Placental epithelial cell (primary cell): ENCODE measurements around the genes MYCL and ZFP69.

DNA sequence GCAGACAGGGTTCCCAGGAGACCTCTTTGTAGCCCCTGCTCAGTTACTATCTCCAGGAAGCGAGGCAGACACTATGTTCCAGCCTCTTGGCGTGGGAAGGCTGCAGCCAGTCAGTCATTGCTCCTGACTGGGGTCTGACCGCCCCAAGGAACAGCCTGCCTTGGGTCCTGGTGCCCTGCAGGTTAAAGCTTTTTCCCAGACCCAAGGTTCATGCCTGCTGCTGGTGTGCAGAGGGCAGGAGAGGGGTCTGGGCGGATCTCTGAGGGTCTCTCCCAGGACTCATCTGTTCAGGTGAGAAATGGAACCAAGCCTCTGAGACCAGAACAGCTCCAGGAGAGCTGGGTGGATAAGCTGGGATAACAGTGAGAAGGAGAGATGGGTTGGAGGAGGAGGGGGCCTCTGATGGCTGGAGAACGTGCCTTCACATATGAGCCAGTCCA is 13.4 kb downstream of the HEYL start:
- CAGE, long polyA plus RNA, result no peak

GRCh38 chr1:39683676-39684447 is 7.4 kb downstream of the HPCAL4 start:
- CAGE, long polyA plus RNA, result no peak

- CAGE, long polyA plus RNA, result no peak
Measured at GRCh38 chr1:39882474-39883392, 571 bp downstream of the TRIT1 start.

GRCh38 chr1:39901467-39902560 is at the start of gene MYCL:
MYCL (minus strand) TSS chr1:39901917.
- CAGE, long polyA plus RNA, result no peak

GRCh38 chr1:39928587-39929516 is 26.1 kb upstream of the MFSD2A start:
- CAGE, long polyA plus RNA, result no peak

DNA sequence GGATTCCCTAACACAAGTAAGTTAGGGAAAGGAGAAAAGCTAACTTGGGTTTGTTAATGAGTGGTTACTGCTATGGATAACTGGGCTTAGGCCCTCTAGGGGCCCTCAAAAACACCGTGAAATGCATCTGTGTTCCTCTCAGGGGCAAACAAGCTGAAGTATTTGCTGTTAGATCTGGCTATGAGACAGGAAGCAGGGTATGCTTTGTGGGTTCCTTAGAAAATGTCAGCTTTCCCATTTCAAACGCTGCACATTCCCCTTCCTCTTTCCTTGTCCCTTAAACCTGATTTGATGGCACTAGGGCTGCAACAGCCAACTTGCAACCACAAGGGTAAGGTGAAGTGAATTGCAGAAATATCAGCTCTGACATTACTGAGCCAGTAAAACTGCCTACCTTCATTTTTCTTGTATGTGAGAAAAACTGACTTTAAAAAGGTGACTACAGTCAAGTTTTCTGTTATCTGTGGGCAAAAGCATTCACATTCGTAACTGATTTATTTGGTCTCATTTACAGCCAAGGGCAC is 5.6 kb upstream of the CAP1 start:
- CAGE, long polyA plus RNA, result no peak

- CAGE, long polyA plus RNA, result no peak
Measured at GRCh38 chr1:40059907-40060405, 19.4 kb downstream of the CAP1 start.

- CAGE, long polyA plus RNA, result no peak
Measured at GRCh38 chr1:40352159-40352511, 21.4 kb upstream of the SMAP2 start.

DNA sequence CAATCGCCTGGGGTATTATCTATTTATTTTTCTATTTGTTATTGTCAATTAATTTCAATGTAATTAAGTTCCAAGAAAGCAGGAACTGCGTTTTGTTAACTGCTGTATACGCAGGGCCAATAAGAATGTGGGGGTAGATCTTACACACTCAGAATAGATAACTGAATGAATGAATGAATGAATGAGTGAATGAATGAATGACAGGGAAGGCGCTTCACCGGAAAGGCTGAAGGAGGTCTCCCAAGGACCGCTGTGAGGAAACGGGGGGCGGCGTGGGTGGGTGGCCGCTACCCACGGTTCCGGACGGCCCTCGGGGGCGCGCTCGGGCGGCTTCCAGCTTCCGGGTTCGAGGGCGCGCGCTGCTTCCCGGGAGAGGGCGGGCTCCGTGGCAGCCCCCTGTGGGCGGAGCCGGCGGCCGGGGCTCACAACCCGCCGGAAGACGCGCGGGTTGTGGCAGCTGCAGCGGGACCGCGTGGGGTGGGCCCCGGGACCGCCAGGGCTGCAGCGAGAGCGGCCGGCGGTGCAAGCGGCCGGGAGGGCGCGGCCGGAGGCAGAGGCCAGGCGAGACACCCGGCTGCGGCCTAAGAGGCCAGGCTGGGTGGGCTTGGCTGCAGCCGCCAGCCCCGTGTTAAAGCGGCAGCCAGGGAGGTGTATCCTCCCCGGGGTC is at the start of gene ZFP69:
ZFP69 (plus strand) TSS at position 426 of the 667 bp plus-strand sequence.
- CAGE, long polyA plus RNA, result no peak

- CAGE, long polyA plus RNA, result no peak
Measured at GRCh38 chr1:40477532-40478026, 489 bp downstream of the ZFP69 start.

GRCh38 chr1:40651117-40651851 is 14.2 kb downstream of the RIMS3 start:
- CAGE, long polyA plus RNA, result no peak

DNA sequence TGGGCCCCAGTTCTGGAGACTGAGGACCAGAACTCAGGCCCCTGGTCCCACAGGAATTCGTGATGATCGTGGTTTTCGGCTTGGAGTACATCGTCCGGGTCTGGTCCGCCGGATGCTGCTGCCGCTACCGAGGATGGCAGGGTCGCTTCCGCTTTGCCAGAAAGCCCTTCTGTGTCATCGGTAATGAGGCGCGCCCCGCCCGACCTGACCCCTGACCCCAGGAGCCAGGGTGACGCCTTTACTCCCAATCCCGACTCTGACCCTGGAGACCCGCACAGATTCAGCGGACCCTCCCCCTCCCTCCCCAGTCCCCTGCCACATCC is 34.5 kb downstream of the KCNQ4 start:
- CAGE, long polyA plus RNA, result no peak

GRCh38 chr1:40824793-40825501 is 37.2 kb downstream of the CITED4 start:
- CAGE, long polyA plus RNA, result no peak

GRCh38 chr1:40861589-40861978 is 579 bp downstream of the CITED4 start:
- CAGE, long polyA plus RNA, result no peak

DNA sequence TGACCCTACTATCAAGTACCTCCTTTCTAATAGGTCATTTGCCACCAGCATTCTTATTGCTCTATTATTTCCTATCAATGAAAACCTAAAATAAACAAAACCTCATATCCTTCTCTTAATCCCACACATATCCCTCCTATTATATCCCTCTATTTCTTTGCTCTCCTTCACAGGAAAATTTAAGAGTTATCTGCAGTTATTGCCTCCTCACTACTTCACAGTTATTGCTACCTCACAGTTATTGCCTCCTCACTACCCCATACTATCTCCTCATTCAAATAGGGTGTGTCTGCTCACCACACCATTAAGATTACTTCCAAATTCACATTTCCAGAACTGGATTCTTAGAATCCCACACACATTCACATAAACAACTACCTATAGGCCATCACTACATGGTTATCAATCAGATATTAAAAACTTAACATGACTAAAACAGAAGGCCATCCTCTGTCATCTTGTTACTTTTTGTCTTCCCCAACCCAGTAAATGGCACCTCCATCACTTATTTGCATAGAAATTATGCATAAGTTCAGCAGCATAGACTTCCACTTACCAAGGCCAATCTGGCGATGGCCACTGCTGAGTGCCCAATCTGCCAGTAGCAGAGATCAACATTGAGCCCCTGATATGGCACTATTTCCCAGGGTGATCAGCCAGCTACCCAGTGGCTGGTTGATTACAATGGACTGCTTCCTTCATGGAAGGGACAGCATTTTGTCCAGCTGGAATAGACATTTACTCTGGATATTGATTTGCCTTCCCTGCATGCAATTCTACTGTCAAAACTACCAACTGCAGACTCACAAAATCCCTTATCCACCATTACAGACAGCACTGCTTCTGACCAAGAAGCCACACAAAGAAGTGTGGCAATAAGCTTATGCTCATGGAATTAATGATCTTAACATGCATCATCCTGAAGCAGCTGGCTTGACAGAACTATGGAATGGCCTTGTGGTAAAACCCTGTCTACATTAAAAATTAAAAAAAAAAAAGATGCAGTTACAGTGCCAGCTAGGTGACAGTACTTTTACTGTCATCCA is 71.2 kb downstream of the SCMH1 start:
- CAGE, long polyA plus RNA, result no peak

DNA sequence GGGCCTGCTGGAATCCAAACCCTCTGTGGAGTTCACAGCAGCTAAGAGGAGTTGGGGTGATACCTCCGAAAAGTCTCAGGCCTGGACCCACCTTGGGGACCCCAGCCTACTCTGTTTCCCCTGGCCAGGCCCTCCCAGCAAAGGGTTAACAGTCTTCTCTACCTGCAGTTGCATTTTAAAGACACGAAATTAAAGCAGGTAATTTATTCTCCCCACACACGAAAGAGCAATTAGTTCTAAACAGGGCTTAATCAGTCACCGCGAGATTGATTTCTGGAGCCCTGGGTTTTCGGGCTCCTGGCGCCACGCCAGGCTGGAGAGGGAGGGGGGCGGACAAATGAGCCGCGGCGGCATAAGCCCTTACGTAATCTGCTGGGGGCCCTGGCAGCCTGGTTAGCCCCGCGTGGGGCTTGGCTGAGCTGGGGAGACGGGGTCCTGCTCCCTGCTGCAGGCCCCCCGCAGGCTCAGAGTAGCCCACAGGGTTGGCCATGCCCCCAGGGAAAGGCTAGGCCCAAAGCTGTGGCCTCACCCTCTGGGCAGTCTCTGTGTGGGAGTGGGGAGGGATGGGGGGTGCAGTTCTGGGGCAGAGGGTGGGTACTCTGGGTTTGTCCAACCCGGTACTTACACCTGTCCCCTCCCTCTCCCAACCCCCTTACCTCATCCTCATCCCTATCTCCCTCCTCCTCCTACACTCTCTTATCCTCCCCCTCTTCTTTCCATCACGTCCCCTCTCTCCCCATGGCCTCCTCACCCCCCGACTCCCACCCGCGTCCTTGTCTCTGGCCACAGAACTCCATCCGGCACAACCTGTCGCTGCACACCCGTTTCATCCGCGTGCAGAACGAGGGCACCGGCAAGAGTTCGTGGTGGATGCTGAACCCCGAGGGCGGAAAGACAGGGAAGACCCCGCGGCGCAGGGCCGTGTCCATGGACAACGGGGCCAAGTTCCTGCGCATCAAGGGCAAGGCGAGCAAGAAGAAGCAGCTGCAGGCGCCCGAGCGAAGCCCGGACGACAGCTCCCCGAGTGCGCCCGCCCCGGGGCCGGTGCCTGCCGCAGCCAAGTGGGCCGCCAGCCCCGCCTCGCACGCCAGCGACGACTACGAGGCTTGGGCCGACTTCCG is 103.3 kb downstream of the EDN2 start:
- CAGE, long polyA plus RNA, result no peak

- CAGE, long polyA plus RNA, result no peak
Measured at GRCh38 chr1:41387638-41388148, 96.8 kb downstream of the EDN2 start.

DNA sequence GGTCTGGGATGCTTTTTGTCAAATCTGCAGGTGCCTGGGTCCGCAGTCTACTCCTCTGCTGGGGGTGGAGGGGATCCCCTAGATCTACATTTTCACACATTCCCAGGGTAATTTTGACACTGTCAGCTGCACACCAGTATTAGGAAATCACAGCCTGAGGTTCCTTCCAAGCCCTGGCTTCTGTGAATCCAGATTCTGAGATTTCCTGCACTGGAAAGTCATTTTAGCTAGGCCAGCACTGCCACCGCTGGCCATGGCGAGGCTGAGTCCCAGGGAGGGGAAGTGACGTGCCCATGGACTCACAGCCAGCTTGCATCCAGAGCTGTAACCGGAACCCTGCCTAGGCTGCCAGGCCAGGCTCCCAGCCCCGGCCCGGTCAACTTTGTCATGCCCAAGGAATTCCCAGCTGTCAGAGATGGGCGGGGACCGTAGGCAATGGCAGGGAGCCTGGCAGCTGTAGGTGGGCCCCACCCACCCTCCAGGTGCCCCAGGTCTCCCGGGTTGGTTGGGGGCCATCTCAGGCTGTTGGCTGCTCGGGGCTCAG is 65.7 kb downstream of the EDN2 start:
- CAGE, long polyA plus RNA, result no peak

GRCh38 chr1:41466008-41466543 is 18.4 kb downstream of the EDN2 start:
- CAGE, long polyA plus RNA, result no peak

GRCh38 chr1:41501482-41502127 is 17.1 kb upstream of the EDN2 start:
- CAGE, long polyA plus RNA, result no peak